Camera-type eye (tissue), 1 donor: ENCODE results near the genes CLMP and OR8G1.

GRCh38 chr11:121553712-121554268 lies 101.7 kb downstream of the SORL1 start:
- RAMPAGE, long total RNA: no peak

DNA sequence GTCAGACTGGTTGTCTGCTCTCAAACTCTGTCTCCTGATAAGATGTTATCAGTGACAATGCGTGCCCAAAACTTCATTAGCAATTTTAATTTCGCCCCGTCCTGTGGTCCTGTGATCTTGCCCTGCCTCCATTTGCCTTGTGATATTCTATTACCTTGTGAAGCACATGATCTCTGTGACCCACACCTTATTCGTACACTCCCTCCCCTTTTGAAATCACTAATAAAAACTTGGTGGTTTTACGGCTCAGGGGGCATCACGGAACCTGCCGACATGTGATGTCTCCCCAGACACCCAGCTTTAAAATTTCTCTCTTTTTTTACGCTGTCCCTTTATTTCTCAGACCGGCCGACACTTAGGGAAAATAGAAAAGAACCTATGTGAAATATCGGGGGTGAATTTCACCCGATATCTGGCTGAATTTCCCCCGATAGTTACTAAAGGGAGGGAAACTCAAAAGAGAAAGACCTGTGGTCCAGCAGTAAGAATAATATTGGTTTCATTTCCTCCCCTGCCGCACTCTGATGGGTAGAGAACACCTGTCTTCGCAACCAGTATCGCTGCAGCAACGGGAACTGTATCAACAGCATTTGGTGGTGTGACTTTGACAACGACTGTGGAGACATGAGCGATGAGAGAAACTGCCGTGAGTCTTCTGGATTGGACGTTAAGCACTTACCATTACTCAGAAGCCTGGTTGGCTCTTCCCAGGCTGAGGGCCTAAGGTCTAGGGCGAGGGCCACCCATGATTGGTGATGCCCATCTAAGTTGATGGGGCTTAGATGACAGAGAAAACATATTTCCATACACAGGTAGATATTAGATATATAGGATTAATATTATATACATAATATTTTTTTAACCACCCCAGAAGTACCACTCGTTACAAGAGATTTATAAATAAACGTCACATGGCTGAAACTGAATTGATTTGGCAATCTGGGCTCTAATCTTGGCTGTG lies 117.8 kb downstream of the SORL1 start:
- RAMPAGE, long total RNA: no peak

DNA sequence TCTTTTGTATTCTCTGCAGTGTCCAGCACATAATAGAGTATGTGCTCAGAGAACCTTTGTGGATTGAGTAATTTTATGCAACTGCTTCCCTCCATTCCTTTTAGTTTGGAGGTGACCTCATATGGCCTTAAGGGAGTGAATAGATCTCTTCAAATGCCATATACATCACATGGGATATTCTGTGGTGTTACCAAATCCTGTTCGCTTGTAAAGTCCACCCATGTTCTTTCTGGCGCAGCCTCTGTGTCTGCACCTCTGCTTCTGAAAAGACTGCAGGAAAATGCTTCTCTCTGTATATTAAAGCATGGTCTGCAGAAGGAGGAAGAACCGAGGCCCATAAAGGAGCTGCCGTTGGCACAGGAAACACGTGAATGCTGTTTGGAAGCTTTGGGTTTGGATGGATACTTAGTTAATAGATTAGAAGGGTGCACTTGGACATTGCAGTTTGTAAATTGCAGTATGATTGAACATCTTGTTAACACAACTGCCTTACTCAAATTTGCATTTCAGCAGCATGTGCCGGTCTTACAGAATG lies 126.5 kb downstream of the SORL1 start:
- RAMPAGE, long total RNA: no peak

DNA sequence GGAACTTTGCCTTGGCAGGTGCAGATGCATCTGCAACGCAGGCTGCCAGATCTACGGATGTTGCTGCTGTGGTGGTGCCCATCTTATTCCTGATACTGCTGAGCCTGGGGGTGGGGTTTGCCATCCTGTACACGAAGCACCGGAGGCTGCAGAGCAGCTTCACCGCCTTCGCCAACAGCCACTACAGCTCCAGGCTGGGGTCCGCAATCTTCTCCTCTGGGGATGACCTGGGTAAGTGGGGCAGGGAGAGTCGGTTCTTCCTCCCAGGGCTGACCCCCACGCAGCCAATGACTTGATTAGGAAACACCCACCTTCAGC lies 175.4 kb downstream of the SORL1 start:
- RAMPAGE, long total RNA: no peak

DNA sequence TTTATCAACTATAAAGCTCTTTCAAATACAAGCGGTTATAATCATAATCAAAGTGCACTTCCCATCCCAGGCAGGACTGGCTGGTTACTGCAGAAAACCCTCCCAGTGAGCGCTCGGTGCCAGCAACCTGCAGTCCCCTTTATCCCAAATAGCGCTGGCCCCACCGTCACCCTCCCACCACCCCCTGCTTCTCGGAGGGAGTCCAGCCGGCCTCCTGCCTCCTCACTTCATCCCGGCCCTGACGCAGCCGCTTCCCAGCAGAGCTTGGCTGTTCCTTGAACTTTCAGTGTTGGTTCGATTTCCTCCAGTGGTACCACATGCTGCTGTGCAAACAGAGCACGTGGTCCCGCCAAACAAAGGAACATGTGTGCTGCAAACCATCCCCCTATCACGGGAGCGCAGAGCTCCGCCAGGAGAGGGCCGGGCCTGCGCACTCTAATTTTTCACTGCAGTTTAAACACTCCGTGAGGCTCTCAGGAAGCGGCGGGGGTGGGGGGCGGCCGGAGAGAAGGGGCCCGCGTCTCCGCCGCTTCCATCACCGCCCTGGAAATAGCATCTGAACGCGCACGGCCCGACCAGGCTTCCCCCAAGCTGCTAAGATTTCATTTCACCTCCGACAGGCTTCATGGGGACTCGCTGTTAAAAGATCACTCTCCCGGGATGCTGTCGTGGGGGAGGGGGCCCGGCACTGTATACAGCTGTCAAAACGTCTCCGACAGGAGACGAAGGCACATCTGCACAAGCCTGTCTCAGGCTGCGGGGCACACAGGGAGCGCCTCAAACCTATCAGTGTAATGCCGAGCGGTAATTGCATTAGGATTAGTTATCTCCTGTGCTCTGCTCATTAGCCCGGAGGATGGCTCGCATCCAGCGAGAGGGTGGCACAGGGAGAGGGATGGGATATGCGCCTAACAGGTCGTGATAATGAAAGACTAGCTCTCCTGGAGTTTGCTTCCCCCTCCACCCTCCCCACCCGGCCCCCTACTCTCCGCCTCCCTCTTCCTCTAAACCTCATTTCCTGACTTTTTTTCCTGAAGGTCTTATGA lies 270.5 kb downstream of the SORL1 start:
- RAMPAGE, long total RNA: no peak

- RAMPAGE, long total RNA: no peak
Observed at GRCh38 chr11:122196833-122197646, 81.0 kb upstream of the BLID start.

DNA sequence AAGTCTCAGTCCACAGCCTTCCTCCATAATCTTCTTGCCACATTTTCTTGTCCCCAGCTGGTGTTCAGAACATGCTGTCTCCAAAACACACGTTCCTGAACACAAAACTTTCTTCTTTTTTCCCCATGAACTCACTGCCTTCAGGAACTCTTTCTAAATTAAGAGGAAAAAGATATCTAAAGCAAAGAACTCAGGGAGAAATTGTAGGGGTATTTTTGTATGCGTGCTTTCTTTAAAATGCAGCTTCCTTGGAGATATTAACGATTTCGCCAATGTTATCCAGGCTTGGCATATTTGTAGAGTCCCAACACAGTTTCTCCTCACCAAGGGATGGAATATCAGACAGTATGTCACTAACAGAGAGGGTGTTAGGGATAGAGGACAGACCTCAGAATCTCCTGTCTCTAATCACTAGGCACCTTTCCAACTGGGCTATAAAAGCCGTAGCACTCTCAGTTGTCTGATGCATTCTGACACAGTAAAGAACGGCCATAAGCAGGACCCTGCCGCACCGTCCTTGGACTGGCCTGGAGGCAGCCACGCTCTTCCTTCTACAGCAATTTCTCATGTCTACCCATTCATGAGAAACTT lies 232.9 kb upstream of the BLID start:
- RAMPAGE, long total RNA: no peak

- RAMPAGE, long total RNA: no peak
Observed at GRCh38 chr11:122353970-122354458, 238.0 kb upstream of the BLID start.

GRCh38 chr11:122580531-122580851 lies 75.0 kb upstream of the UBASH3B start:
- RAMPAGE, long total RNA: no peak

GRCh38 chr11:122714410-122714853 lies 58.9 kb downstream of the UBASH3B start:
- RAMPAGE, long total RNA: no peak

GRCh38 chr11:122726761-122727953 lies 71.6 kb downstream of the UBASH3B start:
- RAMPAGE, long total RNA: no peak

- RAMPAGE, long total RNA: no peak
Observed at GRCh38 chr11:122851375-122852030, 13.2 kb downstream of the CRTAM start.

GRCh38 chr11:122984097-122985093 lies 2.8 kb upstream of the BSX start:
- RAMPAGE, long total RNA: no peak

DNA sequence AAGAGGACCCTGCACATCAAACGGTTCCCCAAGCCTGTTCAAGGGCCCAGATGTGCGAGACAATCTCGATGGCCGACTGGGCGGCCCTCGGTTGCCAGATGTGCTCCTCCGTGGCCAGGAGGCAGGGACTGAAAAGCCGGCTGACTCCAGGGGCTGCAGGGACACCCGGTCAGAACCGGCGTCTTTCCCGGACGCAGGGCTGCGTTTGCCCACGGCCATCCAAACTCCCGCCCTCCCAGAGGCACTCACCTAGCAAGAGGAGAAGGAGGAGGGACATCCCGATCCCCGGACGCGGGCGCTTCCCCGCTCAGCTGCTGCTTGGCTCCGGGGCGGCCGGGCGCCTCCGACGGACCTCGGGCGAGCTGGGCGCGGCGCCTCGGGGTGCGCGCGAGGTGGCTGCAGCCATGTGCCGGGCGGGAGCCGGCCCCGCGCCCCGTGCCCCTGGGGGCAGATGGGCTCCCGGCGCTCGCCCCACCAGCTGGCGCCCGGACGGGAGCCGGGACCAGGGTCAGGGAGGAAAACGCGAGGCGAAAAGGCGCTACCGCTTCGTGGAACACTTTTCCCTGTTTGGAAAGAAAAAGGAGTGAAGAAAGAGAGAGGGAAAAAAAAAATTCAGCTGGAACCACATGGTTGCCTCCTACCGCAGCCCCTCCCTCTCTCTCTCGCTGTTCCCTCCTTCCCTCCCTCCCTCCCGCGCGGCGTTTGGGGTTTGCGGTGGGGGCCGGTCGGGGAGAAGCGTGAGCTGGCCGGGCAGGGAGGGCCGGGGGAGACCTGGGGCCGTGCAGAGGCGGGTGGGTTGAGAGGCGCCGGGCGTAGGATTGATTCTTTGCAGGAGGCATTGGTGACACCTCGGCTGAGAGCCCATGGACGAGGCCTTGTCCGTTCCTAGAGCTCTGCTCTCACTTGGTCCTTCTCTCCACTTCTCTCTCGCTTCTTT lies at the start of gene CLMP:
Gene CLMP, minus strand, starts transcription at position 585 of the 937 bp plus-strand sequence.
- RAMPAGE, long total RNA: no peak

- RAMPAGE, long total RNA: no peak
Observed at GRCh38 chr11:123320240-123320507, 109.9 kb upstream of the GRAMD1B start.

DNA sequence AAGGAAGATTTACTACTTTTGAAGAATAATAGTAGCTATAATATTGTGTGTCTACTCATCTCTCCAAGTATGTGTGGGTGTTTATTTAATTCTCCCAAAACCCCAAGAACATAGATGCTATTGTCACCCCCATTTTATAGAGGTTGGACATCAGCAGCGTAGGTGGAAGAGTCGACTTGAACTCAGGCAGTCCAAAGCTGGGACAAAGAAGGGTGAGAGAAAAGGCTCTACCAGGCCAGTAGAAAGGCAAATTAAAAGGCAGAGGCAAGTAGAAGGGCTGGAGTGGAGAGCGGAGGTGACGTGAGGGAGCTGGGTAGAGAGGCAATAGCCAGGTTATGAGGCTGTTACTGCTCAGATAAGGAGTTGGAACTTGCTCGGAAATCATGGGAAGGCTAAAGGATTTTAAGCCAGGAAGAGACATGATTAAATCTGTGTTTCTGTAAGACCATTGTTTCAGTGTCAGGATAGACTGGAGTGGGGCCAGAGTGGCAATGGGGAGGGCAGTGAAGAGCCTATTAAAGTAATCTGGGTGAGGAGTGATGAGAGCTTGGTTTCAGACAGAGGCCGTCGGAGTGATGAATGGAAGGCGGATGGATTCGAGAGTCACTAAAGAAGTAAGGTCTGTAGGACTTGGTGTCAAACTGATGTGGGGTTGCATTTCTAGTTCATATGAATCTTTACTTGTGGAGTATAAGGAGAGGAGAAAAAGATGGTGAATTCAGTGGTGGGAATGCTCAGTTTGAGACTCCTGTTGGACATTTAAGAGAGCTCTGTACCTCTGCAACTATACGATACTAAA lies 39.0 kb downstream of the GRAMD1B start:
- RAMPAGE, long total RNA: no peak

DNA sequence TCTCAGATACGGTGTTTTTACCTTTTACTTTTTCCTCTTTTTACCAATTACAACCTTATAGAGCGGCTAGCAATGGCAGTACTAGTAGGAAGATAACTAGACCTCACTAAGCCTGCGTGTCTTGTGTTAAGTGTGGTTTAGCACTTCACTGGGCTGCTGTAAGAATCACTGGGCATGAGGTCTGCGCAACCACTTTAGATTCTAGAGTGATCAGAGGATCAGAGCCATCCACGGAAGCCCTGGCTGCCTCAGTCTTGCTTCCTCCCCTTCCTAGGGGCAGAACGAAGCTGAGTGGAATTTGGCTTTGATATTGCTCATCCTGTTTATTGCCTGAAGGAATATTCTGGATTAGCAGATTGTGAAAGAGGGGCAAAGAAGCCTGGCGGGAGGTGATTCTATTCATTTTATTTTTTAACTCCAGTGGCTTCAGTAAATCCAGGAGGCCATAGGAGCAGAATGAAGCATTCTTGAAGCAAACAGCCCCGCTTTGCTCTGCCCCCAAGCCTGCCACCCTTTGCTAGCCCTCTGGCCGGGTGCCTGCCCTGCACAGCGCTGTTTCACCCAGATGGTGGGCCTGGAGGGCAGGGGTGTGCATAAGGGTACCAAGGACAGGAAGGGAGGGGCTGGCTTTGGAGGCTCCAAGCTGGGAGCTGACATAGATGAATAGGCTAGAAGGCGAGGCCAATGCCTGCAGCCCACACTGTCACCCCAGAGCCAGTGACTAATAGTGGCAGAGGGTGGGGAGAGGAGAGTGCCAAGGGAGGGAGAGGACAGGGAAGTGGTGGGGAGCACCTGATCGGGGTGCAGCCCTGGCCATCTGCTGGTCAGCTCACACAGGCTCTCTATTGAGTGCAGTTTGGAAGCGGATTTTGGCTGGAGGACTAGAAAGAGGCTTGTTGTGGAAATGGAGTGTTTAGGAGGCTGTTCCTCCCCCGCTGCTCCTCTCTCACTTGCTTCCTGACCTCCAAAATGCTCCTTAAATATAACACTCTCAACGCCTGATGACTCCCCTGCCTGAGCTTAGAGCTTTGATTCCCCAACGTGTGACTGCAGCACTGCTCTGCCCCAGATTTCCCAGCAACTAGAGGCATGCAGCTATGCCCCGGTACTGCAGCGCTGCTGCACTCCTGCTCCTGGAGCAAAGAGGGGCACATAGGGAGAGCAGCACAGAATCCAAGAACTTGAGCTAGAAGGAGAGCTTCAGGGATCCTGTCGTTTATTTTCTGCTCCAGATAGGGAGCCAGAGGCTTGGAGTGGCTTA lies 88.9 kb downstream of the GRAMD1B start:
- RAMPAGE, long total RNA: no peak

DNA sequence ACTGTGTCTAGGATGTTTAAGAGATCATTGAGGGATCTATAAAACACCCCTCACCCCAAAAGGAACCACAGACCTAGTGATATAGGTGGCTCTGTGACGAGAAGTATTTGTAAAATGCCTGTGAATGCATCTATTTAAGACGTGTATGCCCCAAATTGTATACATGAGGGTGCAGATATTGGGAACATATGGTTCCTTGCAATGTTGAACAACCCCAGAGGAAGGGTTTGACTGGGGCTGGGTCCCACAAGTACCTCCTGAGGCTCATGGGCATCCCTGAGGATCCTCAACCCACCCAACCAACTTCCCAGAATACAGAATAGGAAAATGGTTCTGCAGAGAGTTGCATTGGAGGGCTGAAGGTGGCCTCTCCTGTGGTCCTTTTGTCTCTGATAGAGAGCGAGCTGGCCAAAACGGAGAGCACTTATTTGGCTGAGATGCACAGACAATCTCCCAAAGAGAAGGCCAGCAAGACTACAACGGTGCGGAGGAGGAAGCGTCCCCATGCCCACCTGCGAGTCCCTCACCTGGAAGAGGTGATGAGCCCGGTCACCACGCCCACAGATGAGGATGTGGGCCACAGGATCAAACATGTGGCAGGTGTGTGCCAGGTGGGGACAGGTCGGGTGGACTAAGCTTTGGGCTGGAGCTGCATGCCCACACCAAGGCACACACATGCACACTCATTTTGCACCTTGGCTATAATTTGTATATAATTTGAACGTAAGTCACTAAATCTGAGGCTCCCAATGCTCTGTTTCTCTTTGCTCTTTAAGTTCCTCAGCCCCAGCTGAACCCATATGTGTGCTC lies 41.2 kb downstream of the SCN3B start:
- RAMPAGE, long total RNA: no peak

DNA sequence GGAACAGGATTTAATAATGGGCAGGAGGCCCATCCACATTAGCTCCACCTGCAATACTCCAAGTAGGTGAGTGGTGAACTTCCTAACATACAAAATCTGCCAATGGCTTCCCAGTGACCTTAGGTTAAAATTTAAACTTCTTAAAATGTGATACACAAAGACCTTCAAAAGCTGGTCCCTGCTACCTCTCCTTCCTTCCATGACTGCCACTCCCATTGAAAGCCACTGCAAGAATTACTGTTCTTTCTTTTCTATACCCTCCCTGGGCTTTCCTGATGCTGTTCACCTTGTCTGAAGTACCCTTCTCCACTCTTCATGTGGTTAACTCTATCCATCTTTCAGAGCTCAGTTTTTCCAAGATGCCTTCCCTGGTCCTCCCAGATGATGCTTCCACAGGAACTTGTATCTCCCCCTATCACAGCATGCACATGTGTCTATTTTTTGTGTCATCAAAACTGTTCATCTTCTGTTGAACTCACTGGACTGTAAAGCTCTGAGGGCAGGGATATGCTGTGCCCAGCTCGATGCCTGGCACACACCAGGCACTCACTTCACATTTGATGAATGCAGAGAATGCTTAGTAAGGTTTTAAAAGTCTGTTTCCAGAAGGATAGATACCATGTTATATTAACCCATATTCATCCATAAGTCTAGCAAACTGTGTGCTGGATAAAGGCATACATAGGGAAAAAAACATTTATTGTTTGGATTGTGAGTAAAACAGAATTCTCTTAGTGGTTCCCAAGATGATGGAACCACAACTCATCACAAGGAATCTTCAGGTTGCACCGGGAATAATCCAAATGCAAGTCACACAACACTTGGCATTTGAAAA lies 7.1 kb downstream of the ZNF202 start:
- RAMPAGE, long total RNA: no peak

GRCh38 chr11:124240979-124241387 lies at the start of gene OR8G1:
Gene OR8G1 (plus strand): TSS chr11:124241095.
- RAMPAGE, long total RNA: no peak